Cardiac septum (tissue), 1 donor: ENCODE measurements around the gene CCL7.

- PRO-cap: no peak
Measured at GRCh38 chr17:32587745-32588329, 101.0 kb downstream of the CDK5R1 start.

GRCh38 chr17:32936776-32937697 is 9.1 kb downstream of the TMEM98 start:
- PRO-cap: no peak

DNA sequence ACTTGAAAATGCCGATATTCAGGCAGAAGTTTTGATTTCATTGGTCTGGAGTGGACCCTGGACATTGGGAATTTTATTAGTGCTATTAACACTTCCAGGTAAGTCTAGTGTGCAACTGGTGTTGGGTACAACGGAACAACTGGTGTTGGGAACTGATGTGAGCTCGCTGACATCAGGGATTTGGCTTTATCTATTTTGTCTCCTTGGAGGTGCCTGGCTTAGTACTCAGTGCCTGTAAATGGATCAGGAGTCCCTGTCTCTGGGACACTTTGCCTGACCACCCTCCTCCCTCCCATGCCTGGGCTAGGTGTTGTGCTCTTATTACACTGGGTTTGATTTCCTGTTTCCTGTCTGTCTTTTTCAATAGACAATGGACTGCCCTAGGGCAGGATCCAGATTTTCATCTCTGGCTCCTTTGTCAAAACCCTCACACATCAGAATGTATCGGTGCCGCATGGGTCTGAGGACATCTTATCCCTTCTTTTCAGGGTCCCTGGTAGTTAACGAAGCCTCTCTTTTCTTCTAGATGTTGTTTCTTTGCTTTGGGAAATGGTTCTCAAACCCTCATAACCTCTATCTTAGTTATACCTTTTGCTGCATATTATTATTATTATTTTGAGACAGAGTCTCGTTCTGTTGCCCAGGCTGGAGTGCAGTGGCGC is 223.6 kb upstream of the ASIC2 start:
- PRO-cap: unidirectional peak, minus-strand start at position 296 of the sequence

- PRO-cap: unidirectional peak, plus-strand start at chr17:34270224
Measured at GRCh38 chr17:34270041-34270398, at the start of gene CCL7. Gene CCL7, plus strand, starts transcription at chr17:34270221.

- PRO-cap: no peak
Measured at GRCh38 chr17:35005242-35006304, 25.3 kb downstream of the LIG3 start.

GRCh38 chr17:35433387-35433563 is 975 bp upstream of the SLFN12 start:
- PRO-cap: no peak

GRCh38 chr17:35433564-35434023 is 1.3 kb upstream of the SLFN12 start:
- PRO-cap: no peak

DNA sequence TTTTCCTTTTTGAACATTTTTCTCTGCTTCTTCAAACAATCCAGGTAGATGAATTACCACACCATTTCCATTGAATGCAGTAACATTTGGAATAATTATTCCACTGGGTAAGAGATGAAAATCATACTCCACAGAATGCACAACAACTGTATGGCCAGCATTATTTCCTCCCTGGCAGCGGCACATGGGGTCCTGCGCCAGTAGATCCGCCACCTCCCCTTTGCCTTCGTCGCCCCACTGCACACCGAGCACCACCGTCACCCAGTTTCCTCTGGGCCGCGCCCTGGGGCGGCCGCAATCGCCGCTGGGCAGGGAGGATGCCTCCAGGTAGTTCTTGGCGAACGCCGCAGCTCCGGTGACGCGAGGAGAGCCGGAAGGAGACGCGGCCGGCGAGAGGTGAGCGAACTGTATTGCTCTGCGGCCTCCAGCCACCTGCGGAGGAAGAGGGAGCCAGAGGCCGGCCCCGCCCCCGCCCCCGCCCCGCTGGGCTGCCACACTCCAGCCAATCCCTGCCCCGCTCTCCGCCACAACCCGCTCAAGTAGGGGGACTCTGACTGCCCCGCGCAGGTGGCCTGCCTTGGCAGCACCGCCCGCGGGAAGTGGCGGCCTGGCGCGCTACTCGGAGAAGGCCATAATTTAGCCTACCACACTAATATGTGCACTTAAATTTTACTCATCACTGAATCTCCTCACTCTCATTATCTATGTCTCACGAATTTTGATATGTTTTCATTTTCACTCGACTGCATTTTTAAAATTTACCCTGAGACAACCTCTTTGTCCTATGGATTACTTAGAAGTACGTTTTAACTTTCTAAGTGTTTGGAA is 11.9 kb upstream of the SLFN13 start:
- PRO-cap: no peak

GRCh38 chr17:35608080-35608559 is 21.0 kb downstream of the AP2B1 start:
- PRO-cap: no peak

- PRO-cap: no peak
Measured at GRCh38 chr17:35701528-35702836, 29.5 kb upstream of the RASL10B start.

- PRO-cap: no peak
Measured at GRCh38 chr17:35725993-35726677, 5.3 kb upstream of the RASL10B start.

DNA sequence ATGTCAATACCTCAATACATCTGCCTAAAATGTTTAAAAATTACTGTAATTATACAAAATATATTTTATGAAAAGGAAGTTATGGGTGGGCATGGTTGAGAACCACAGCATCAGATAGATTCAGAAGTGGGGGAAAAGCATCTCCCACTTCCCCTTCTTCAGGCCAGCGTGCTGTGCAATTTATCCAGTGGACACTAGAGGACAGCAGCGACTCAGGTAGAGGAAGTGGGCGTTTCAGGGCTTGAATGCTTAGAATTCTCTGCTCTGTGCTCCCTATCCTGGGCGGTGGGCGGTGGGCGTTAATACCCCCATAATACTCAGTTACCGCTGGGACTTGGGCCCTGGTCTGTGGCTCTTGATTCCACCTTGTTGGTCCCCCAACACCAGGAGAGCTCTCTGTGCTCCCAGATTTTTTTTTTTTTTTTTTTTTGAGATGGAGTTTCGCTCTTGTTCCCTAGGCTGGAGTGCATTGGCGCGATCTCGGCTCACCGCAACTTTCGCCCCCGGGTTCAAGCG is 3.6 kb upstream of the LYZL6 start:
- PRO-cap: no peak

DNA sequence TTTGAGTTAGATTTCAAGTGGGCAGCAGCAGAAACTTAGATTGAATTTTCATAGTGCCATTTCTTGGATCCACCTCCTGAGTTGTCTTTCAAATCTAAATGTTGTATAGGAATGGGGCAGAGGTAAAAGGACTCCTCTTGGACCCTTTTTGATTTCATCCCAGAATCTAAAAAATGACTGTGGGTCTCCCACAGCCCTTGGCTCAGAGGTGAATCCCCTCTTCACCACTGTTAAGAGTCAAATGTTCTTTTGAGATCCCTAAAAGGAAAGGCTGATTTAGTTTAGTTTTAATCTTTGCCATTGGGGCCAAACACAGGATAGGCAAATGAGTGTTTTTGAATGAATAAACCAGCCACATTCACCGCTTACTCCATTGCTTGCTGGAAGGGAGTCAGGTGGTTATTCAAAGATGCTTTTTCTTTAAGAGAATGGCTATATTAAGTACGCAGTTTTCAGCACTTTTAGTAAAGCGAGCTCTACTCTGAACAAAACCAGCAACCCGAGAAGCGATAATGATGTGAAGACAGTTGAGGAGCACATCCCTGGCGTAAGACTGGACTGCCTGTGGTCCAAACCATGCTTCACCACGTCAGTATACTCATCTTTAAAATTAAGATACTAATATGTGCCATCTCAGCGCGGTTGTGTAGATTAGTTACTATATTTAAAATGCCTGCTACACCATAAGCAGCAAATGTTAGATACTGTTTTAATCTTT is 961 bp upstream of the DHRS11 start:
- PRO-cap: no peak

DNA sequence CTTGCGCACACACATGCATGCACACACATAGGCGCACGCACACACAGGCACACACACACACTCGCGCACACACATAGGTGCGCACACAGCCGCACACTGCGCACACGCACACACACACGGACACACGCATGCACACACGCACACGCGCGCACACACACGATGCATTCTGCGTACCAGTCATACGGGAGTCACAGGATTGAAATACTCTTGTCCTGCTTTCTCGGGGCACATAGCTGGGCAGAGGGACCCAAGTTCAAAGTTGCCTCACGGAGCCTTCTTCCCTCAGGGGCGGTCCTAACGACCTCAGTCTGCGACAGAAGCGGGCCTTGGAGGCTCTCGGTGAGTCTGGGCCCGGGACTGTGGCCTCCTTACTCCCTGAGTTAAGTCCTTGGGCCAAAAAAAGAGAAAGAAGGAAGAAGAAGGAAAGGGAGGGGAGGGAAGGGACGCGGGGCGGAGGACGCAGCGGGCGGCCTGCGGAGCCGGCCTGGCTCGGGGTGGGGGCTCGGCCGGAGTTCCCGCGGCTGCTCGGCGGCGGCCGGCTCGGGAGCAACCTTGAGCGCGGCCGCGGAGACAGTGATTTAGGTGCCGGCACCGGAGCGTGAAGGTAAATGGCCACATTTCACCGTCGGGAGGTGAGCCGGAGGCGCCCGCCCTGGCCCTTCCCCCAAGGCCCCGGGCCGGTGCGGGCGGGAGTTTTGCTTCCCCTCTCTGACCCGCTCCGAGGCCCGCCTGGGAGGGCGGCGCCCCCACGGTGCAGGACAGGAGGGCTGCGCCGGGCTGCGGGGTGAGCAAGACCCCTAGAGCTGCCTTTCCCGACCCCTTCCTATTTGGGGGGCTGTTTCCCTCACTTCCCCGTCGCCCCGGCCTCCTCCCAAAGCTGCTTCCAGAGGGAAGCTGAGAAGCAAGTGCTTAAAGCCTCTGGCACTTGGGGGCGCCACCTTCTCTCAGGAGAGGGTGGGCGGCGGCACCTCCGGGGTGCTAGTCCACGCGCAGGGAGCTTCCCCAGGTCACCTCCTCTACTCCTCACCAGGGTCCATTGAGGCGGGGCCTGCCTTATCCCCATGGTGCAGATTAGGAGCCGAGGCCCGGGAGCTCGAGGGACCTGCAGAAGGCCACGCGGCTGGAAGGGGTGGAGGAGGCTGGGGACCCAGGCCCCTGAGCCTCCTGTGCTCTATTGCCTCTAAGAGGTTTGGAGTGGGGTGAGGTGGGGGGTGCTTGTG is 56.4 kb downstream of the MRM1 start:
- PRO-cap: no peak

GRCh38 chr17:36721403-36721986 is 120.1 kb downstream of the MRM1 start:
- PRO-cap: no peak

DNA sequence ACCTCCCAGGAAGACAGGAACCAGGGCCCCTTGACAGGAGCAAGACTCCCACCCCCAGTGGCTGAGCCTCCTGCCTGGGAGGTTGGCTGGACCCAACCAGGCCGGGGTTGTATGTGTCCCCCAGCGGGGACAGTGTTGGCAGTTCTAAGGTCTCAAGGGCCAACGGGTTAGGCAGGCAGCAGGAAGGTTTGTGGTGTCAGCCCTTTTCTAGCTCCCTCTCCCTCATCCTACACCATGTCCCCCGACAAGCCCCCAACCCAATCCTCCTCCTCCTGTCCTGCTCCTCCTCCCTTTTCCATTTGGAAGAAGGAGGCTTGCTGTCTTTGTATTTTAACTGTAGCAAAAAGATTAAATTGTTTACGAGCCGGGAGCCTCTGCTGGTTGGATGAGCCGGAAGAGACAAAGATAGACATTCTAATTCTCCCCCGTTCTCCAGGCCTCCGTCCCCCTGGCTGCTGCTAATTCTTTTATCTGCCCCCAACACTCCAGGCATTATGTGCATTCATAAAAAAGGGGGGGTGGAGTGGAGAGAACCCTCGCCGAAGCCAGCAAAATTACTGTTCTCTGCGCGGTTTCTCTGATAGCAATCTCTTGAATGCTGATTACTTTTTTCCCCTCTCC is 126.4 kb downstream of the MRM1 start:
- PRO-cap: no peak

DNA sequence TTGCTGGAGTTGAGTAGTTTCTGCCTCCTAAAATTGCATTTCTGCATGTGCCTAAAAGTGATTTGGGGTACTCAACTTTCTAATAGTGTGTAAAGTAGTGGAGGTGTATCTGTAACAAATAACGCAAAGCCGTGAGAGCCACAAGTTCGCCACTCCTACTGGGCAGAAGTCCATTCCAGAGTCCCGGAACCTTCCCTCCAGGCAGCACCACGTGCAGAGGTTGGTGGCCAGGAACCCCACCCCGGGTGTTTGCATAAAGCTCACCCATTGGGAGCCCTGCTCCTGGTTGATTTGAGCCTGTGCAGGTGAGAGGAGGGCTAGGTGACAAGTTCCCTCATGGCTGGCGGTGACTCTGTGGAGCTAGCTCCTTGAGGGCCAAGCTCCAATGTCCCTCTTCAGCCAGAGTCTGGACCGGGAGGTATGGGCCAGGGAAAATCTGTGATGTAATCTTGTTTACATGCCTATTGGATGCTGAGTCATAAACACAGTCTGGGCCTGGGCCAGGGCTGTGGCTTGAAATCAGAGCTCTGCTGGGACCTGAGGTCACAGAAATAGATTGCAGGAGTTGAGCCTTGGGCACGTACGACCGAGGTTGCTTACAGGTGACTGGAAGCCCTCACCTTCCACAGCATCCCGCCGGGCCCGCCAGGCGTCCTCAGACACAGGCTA is 118.8 kb downstream of the AATF start:
- PRO-cap: no peak

DNA sequence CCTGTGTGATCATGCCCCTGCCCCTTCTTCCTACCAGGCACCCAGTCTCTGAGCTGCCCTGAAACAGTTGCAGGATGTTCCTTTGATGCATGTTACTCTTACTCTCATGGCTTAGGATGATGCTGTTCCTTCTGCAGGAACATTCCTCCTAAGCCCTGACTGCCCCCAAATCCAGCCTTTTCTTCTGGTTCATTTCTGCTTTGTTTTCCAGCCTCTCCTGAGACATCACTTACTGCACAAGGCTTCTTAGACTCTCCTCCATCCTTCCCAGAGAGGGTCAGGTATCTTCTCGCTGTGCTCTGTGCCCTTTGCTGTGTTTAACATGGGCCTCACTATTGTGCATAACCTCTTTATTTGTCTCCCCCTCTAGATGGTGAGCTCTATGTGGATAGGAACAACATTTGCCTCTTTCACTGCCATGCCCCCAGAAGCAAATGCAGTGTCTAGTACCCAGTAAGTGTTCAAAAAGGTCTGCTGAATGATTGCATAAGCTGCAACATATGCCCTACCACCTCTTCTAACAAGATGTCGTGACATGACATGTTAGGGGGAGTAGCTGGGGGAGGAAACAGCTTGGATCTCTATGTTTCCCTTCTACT is 147.6 kb downstream of the AATF start:
- PRO-cap: no peak

GRCh38 chr17:37512541-37513431 is 23.1 kb downstream of the DUSP14 start:
- PRO-cap: no peak

- PRO-cap: no peak
Measured at GRCh38 chr17:37523570-37523937, 33.9 kb downstream of the DUSP14 start.